Ureter (tissue), 1 donor: Measurements from ENCODE around the genes ZNF787, GALP, ZNF805 and ZNF550.

GRCh38 chr19:56118519-56119399 is 2.3 kb downstream of the ZNF787 start:
- PRO-cap: no peak

DNA sequence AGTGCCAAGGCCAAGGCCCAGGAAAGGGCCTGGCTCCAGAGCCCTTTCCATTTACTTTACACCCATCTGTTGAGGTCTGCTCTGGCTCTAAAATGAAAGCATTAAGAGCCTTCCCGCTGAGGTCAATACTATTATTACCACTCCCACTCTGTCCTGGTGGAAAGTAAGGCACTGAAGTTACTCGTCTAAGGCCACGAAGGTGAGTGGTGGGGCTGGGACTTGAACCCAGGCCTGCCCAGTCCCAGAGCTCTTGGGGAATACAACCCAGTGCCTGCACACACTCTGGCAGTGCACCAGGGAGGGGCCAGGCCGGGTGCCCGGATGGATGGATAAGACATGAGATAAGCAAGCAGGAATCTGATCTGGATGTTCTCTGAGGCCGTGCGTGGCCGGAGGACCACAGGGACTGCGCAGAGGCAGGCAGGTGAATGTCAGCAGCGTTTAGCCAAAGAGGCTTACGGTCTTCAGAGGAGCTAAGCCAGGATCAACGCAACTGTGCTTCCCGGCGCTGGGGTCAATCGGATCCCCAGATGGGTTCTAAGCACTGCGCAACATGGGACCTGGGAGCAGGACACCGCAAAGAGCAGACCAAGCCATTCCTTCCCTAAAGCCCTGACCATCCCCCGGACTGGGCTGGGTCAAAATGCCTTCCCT is 1.6 kb downstream of the ZNF787 start:
- PRO-cap: no peak

GRCh38 chr19:56120816-56121799 is at the start of gene ZNF787:
Gene ZNF787, minus strand, starts transcription at chr19:56121295.
- PRO-cap: bidirectional peak, plus-strand start at chr19:56121064, minus-strand start at chr19:56120991; bidirectional peak, plus-strand start at chr19:56121340, minus-strand start at chr19:56121229; bidirectional peak, plus-strand start at chr19:56121642, minus-strand start at chr19:56121520

GRCh38 chr19:56142834-56143609 is 1.9 kb downstream of the ZNF444 start:
- PRO-cap: no peak

GRCh38 chr19:56153261-56154307 is 12.5 kb downstream of the ZNF444 start:
- PRO-cap: no peak

DNA sequence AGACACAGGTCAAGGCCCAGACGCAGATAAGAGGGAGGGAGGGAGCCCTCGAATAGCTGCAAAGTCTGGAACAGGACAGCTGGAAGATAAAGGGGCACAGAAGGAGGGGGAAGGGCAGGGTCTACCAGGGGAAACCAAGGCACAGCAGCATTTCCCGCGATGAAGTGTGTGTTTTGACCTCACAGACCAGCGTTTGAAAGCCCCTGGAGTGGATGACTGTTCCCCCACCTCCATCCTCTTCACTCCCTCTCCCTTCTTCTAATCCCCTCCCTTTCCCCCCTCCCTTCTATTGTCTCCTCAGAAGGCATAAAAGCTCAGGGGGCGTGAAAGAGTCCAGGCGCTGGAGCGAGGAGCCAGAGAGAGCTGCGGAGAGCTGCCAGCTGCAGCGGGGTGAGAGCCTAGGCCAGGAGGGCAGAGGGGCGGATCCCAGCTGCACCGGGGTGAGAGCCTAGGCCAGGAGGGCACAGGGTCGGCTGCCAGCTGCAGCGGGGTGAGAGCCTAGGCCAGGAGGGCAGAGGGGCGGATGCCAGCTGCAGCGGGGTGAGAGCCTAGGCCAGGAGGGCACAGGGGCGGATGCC is at the start of gene GALP:
Gene GALP, plus strand, starts transcription at position 336 of the 578 bp plus-strand sequence.
- PRO-cap: no peak

- PRO-cap: no peak
Observed at GRCh38 chr19:56295419-56296594, 18.8 kb downstream of the ZSCAN5A start.

- PRO-cap: no peak
Observed at GRCh38 chr19:56678196-56678406, 6.5 kb upstream of the ZNF835 start.

GRCh38 chr19:56815847-56816397 is 24.6 kb downstream of the PEG3 start:
- PRO-cap: no peak

DNA sequence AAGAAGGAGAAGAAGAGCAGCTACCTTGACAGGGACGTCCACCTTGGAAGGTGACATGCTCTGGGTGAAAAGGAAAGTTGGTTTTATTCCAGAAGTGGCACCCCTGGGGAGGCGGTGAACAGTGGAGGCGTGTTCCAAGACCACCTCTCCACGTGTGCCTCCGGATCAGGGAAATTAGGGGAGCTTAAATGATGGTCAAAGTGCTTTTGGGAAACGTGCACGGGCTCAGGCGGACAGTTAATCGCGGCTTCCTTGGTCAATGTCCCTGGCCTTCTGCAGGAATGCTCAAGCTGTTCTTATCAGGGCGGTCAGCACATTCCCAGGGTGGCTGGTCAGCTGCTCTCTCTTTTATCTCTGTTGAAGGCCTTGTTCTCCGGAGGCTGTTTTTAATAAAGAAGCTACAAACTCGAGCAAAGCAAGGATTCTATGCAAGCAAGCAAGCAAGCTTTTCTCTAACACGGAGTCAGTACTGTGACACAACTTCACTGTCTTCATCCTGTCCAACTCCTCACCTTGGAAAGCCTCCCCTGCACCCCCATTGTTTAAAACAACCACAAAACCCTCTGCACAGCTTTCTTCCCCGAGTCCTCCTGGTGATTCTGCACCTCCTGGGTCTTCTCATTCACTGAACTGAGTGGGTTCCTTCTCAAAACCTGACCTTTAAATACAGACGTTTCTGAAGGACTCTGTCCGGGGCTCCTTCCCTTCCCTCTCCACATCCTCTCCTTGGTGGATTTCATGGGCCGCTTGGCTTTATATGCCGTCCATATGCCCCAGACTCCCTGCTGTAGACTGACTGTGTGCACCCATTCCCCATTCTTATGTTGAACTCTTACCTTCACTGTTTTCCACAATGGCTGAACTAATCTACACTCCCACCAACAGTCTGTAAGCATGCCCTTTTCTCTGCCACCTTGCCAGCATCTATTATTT is 79.3 kb upstream of the PEG3 start:
- PRO-cap: no peak

- PRO-cap: no peak
Observed at GRCh38 chr19:56966106-56966810, 125.7 kb upstream of the PEG3 start.

- PRO-cap: no peak
Observed at GRCh38 chr19:56966811-56967432, 126.4 kb upstream of the PEG3 start.

GRCh38 chr19:56973577-56974105 is 133.1 kb upstream of the PEG3 start:
- PRO-cap: no peak

DNA sequence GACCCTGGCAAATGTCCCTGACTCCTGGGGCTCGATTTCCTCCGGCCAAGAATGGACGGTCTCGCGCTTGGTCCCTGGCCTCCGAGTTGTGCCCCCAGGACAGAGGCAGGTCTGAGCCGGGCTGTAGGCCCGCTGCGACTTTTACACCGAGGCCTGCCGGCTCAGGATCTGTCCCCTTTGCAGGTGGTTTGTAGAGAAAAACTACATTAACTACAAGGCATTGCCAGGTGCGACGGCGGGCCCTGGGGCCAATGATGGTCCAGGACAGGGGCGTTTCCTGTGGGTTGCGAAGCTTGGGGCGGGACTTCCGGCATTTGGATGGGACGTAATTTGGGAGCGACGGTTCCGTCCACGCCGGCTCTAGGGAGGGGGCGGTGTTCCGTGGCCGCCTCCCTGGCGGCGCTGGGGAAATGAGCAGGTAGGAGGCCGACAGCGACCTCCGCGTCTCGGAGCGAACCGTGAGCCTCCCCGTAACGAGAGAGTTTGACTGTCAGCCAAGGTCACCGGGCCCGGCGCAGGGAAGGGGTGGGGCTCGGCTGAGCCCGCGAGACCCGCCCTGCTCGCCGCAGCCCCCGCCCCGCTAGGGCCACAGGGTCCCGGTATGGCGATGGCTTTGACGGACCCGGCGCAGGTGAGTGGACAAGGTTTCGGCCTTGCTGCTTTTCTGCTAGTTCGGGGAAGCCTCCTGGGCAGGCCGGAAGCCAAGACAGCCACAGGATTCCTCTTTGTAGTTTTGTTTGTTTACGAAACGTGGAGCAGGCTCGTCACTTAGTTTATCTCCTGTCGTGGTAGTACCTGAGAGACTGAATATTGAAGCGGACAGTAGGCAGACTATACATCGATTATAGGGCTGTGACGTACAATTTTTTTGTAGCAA is at the start of gene ZNF805:
Gene ZNF805, plus strand, starts transcription at position 342 of the 877 bp plus-strand sequence.
- PRO-cap: bidirectional peak, plus-strand start at position 390 of the sequence, minus-strand start at position 179 of the sequence

DNA sequence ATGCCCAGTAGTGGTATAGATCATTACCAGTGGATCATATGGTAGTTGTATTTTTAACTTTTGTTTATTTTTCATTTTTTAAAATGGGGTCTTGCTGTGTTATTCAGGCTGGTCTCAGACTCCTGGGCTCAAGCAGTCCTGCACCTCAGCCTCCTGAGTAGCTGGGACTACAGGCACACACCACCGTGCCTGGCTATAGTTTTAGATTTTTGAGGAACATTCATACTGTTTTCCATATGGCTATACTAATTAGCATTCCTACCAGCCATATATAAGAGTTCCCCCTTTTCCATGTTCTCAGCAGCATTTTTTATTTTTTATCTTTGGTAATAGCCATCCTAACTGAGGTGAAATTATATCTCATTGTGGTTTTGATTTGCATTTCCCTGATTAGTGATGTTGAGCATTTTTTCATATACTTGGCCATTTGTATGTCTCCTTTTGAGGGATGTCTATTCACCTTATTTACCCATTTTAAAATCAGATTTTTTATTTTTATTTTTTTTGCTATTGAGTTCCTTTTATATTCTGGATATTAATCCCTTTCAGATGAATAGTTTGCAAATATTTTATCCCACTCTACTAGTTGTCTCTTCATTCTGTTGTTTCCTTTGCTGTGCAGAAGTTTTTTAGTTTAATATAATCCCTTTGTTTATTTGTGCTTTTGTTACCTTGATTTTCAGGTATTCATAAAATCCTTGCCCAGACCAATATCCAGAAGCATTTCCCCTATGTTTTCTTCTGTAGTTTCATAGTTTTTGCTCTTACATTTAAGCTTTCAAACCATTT is 14.0 kb downstream of the ZNF460 start:
- PRO-cap: no peak

DNA sequence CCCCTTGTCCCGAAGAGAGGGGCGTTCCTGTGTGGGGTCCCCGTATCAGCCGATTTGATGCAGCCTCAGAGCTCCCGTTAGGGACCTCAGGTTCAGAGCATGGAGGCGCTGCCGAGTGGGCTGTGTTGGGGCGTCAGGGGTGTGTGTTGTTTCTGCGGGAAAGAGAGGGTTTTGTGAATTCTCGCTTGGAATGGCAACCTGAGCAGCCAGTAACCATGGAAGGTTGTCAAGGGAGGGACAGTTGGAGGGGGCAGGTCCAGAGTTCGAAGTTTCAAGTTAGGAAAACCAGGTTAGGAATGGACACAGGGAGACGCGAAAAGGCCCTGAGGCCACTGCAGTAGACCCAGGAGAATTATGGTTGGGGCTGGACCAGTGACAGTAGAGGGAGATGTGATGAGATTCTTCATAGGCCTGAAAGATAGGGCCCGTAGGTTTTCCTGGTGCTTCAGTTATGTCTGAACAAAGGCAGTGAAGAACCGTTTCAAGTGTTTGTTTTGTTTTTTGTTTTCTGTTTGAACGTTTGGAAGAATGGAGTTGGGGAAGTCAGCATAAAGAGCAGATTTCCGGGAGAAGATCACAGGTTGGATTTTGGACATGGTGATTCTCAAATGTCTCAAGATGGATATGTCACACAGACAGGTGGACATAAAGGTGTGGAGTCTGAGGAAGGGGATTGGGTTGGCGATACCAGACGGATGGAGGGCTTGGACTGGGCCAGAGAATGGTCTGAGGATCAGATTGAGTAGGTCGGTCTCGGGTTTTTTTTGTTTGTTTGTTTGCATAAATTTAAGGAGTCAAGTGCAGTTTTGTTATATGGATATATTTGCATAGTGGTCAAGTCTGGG is 763 bp downstream of the ZNF548 start:
- PRO-cap: no peak

DNA sequence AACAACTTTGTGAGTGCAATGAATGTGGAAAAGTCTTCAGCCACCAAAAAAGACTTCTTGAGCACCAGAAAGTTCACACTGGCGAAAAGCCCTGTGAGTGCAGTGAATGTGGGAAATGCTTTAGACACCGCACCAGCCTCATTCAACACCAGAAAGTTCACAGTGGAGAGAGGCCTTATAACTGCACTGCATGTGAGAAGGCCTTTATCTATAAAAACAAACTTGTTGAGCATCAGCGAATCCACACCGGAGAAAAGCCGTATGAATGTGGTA is 11.4 kb downstream of the ZNF549 start:
- PRO-cap: no peak

- PRO-cap: unidirectional peak, minus-strand start at chr19:57559842
Observed at GRCh38 chr19:57559456-57560213, at the start of gene ZNF550. Gene ZNF550, minus strand, starts transcription at chr19:57559863.

DNA sequence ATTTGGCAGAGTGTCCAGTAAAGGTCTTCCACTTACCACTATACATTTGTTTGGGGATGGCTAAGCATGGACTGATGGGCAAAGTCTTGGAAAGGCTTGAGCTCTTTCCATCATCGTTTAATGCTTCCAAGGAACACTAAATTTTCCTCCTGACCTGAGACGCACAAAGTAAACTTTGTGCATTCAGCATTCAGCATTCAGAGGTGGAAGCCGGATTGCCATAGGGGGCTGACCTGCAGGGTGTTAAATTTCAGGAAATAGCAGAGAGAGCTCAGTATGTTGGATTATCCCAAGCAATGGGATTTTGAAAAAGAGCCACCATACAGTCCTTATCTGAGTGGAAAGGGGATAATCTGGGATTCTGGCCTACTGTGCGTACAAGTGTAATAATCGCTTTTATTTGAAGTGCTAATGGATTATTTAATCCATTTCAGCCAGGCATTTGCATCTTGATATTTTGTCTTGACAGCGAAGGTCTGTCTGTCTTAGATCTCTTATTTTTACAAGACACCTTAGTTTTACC is 14.0 kb downstream of the ZNF552 start:
- PRO-cap: no peak

DNA sequence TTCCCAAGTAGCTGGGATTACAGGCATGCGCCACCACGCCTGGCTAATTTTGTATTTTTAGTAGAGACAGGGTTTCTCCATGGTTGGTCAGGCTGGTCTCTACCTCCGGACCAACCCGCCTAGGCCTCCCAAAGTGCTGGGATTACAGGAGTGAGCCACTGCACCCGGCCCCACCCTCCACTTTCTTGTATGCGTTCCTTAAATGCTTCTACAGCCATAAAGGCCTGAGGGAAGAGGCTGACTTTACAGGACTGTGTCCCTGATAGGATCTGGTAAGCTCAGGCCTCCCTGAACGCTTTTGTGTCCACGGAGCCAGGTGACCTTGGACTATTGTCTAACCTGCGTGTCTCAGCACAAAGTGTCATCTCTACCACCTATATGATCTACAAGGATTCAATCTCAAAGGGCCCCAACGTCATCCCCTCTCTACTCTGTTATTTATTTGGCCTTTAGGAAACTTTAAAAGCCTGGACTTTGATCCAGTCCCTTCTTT is 803 bp downstream of the ZNF552 start:
- PRO-cap: no peak